ENCODE measurements around a stretch of chr3.

DNA sequence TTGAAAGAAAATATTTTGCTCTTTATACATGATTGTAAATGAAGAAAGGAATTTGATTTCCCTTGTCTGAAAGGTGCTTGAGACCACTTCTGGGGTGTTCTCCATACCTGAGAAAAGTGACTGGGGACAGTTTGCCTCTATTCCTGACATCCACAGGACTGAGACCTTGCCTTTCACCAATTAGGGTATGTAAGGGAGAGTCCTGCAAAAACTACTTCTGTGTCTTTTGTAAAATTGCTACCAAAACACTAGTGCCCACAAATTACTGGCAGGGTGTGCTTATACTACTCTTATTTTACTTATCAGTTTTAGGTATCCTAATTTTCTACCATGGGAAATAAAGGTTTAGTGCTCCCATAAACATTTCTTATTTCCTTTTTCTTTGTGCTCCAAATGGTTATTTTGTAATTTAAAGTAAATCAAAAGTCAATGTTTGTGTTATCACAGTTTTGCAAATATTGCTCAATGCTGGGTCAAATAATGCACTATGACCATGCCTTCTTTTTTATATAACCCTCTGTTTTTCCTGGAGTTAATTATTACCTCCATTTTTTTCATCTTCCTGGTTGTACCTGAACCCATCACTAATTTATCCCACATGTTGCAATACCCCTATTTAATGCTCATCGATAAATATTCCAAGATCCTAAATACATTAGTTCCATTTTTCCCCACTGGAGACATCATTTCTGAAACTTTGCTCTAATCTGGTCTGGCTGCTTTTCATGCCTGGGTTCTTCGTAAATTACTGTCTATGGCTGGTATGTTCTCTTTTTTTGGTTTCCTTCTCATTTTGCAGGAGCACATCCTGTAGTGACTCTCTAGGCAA lies 66.2 kb downstream of the OXNAD1 start:
- PRO-cap, 4 experiments, result peak in 3 of 4 experiments; most common plus-strand start position 587 of the sequence (in 2); most common minus-strand start position 154 of the sequence (in 1)
- RAMPAGE, long total RNA, 2 experiments, result start-site peak on the plus strand in 1 of 2 experiments, centred at position 663 of the sequence, 8 reads per replicate

- PRO-cap, 4 experiments, result no peak in any of the 4 experiments
- RAMPAGE, long total RNA, 2 experiments, result no peak in any of the 2 experiments
These were observed 105.7 kb downstream of the OXNAD1 start for GRCh38 chr3:16370487-16371388.

- PRO-cap, 4 experiments, result no peak in any of the 4 experiments
- RAMPAGE, long total RNA, 2 experiments, result no peak in any of the 2 experiments
These were observed 51.0 kb downstream of the RFTN1 start for GRCh38 chr3:16462467-16462871.

GRCh38 chr3:16483175-16483757 lies 30.2 kb downstream of the RFTN1 start:
- PRO-cap, 4 experiments, result no peak in any of the 4 experiments
- RAMPAGE, long total RNA, 2 experiments, result no peak in any of the 2 experiments

GRCh38 chr3:16900738-16901501 lies 16.2 kb downstream of the PLCL2 start:
- PRO-cap, 4 experiments, result no peak in any of the 4 experiments
- RAMPAGE, long total RNA, 2 experiments, result no peak in any of the 2 experiments

DNA sequence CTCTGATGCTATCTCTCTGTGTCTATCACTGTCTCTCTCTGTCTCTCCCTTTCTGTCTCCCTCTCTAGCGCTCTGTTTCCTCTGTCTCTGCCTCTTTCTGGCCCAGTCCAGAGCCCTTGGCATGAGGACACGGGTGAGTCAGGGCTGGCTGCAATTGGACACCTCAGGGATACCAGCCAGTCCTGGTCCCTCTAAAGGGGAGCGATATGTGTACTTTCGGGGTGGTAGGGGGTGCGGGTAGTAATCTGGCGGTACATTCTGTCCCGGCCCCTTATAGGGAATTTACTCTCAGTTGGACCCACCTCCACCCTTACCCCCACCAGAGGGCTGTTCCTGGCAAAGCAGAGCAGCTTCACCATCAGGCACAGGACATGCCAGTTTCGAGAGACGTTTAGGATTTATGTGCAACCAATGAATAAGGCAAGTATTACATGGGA lies 255.9 kb downstream of the PLCL2 start:
- PRO-cap, 4 experiments, result no peak in any of the 4 experiments
- RAMPAGE, long total RNA, 2 experiments, result no peak in any of the 2 experiments

GRCh38 chr3:17218875-17219448 lies 334.2 kb downstream of the PLCL2 start:
- PRO-cap, 4 experiments, result no peak in any of the 4 experiments
- RAMPAGE, long total RNA, 2 experiments, result no peak in any of the 2 experiments

DNA sequence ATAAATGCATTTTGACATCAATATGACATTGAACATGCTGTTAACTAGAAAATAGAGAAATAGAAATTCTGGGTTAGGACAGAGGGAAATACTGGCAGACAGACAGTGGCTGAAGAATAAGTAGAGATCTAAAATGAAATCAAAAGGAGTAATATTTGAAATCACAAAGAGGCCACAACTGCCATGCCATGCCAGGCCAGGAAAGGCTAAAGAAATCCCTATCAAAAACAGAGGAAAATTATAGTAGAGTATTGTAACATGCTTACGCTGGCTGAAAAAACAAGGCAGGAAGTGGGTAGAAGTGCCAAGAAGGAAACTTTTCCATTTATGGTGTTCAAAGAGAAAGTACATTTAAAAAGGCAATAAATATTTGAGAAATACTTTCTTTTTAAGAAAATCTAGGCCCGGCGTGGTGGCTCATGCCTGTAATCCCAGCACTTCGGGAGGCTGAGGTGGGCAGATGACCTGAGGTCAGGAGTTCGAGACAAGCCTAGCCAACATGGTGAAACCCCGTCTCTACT lies 415.7 kb downstream of the PLCL2 start:
- PRO-cap, 4 experiments, result peak in 4 of 4 experiments; most common plus-strand start position 276 of the sequence (in 4)
- RAMPAGE, long total RNA, 2 experiments, result no peak in any of the 2 experiments

GRCh38 chr3:17303134-17303483 lies 418.4 kb downstream of the PLCL2 start:
- PRO-cap, 4 experiments, result no peak in any of the 4 experiments
- RAMPAGE, long total RNA, 2 experiments, result no peak in any of the 2 experiments

- PRO-cap, 4 experiments, result peak in 1 of 4 experiments; most common plus-strand start chr3:17740957 (in 1)
- RAMPAGE, long total RNA, 2 experiments, result no peak in any of the 2 experiments
These were observed 1.7 kb downstream of the TBC1D5 start for GRCh38 chr3:17740607-17741277.

DNA sequence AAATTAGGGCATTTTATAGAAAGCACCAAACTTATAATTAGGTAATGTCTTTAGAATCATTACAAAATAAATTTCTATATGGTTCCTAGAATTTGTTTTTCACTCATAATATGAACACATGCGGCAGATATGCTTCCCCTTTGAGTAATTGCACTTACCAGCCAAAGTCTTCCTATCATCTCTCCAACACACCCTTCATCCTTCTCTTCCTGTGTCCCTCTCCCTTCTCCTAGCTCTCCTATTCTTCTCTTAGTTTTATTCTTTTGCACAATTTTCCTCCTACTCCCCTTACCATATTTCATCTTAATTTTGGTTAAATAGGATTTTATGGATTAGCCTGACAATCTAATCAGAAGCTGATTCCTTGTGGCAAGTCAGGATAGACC lies 84.1 kb downstream of the SATB1 start:
- PRO-cap, 4 experiments, result no peak in any of the 4 experiments
- RAMPAGE, long total RNA, 2 experiments, result no peak in any of the 2 experiments

GRCh38 chr3:18348950-18349699 lies 76.0 kb downstream of the SATB1 start:
- PRO-cap, 4 experiments, result no peak in any of the 4 experiments
- RAMPAGE, long total RNA, 2 experiments, result no peak in any of the 2 experiments

DNA sequence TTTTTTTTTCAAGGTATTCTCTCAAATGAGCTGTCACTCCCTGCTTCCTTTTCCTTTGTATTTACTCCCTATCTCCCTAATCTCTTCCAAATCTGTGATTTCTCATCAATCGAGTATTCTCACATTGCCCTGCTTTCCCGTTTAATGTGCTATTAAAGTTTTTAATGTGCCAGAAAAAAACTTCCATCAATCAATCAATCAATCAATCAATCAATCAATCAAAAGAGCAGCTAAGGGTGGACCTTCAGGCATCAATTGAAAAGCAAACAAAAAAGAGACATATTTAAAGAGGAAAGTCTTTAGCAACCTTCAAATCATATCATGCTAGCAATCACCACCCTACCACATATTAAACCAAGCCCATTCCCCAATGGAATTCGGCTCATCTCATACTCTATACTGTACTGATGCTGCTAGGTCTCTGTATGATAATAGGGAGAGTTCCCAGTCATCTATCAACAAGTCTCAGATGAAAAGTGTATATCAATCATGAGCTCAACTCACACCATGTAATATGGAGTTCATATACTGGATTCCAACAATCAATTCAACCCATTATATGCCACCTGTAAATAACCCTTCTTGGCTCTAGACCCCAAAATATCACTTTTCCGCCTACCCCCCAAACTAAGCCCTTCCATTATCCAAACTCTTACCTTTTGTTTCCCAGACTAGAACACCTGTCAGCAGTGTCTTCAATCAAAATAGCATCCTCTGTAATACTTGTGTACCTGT lies 58.7 kb downstream of the SATB1 start:
- PRO-cap, 4 experiments, result no peak in any of the 4 experiments
- RAMPAGE, long total RNA, 2 experiments, result no peak in any of the 2 experiments

DNA sequence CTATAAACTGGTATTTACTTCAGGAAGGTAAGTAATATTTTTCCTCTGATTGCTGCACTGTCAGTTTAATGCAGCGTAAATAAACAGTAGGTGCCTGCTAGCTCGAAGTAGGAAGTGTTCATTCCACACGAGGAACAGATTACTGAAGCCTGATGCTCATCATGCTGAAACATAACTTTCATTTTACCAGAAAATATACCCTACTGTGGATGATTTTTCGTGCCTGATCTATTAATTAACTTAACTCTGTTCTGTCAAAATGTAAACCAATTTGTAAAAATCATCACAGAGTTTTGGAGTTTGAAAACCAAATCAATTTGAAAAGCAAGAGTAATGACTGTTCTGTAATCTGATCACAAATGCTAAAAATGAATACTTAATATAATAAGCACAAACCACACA lies 15.4 kb upstream of the SATB1 start:
- PRO-cap, 4 experiments, result no peak in any of the 4 experiments
- RAMPAGE, long total RNA, 2 experiments, result no peak in any of the 2 experiments

- PRO-cap, 4 experiments, result no peak in any of the 4 experiments
- RAMPAGE, long total RNA, 2 experiments, result no peak in any of the 2 experiments
These were observed 254.2 kb upstream of the SATB1 start for GRCh38 chr3:18679296-18679821.

- PRO-cap, 4 experiments, result peak in 1 of 4 experiments; most common minus-strand start chr3:19946666 (in 1)
- RAMPAGE, long total RNA, 2 experiments, result no peak in any of the 2 experiments
These were observed 505 bp upstream of the RAB5A start for GRCh38 chr3:19946414-19946769.

- PRO-cap, 4 experiments, result no peak in any of the 4 experiments
- RAMPAGE, long total RNA, 2 experiments, result no peak in any of the 2 experiments
These were observed 2.0 kb downstream of the RAB5A start for GRCh38 chr3:19948725-19949411.

DNA sequence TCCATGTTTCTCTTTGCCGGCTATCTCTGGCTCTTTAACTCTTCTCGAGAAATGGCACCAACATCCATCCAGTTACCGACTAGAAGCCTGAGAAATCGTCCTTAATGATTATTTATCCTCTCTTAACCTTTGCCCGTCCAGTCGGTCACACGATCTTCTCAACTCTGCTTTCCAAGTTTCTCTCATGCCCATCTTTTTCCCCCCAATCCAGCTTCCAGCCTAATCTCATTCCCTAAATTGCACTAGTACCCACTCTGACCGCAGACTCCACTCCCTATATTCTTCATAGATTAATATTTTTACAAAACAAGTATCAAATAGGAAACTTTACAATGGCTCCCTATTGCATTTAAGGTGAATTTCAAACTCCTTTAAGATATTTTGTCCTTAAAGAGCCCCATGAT lies 691 bp upstream of the SGO1 start:
- PRO-cap, 4 experiments, result peak in 3 of 4 experiments; most common minus-strand start position 106 of the sequence (in 2)
- RAMPAGE, long total RNA, 2 experiments, result no peak in any of the 2 experiments

DNA sequence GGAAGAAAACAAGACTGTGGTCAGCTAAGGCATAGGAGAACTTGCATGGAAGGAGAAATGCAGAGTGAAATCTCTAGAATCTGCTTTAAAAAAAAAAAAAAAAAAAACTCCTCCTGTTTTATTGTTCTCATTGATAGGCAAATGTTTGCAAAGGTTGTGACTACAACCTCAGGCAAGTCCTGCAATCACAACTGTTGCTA lies 211.7 kb upstream of the UBE2E2 start:
- PRO-cap, 4 experiments, result no peak in any of the 4 experiments
- RAMPAGE, long total RNA, 2 experiments, result no peak in any of the 2 experiments

- PRO-cap, 4 experiments, result no peak in any of the 4 experiments
- RAMPAGE, long total RNA, 2 experiments, result no peak in any of the 2 experiments
These were observed 23.4 kb downstream of the UBE2E2 start for GRCh38 chr3:23226284-23227121.

All from right lobe of liver (tissue), 4 donors.